Panc1 (cell line): ENCODE measurements around the genes JAG2 and CRIP2.

- RRBS, 2 experiments, result no CpG with 5 or more reads among the region's 10 CpGs
Observed at GRCh38 chr14:105098324-105098775, 33.1 kb upstream of the GPR132 start.

DNA sequence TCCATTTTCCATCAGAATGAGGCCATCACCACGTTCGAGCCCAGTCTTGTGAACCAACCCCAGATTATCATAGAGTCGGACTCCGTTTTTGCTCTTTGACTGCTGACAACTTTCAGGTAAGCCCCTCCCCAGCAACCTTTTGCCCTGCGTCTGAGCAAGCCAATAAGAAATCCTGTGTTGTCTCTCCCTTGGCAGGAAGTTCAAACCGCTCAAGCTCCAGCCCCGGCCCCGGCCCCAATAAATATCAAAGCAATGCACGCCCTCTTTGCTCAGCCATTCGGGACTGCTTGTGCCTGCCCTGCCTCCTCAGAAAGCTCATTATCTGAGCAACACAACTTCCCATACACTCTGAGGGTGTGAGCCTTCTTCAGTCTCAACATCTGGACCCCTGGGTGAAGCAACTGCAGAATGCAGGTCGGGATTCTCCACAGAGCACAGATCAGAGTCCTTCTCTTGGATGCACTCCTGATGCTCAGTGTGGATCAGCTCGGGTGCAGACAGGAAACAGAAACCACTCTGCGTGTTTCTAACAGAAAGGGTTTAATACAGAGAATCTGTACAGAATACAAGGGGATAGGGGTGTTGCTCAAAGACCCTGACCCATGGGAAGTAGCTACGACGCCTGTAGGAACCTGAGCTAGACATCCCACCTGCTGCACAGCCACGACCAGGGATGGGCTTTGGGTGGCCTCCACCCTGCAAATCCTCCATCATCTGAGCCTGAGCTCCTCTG, 44.1 kb downstream of the JAG2 start:
- RRBS, 2 experiments, result no CpG with 5 or more reads among the region's 16 CpGs

DNA sequence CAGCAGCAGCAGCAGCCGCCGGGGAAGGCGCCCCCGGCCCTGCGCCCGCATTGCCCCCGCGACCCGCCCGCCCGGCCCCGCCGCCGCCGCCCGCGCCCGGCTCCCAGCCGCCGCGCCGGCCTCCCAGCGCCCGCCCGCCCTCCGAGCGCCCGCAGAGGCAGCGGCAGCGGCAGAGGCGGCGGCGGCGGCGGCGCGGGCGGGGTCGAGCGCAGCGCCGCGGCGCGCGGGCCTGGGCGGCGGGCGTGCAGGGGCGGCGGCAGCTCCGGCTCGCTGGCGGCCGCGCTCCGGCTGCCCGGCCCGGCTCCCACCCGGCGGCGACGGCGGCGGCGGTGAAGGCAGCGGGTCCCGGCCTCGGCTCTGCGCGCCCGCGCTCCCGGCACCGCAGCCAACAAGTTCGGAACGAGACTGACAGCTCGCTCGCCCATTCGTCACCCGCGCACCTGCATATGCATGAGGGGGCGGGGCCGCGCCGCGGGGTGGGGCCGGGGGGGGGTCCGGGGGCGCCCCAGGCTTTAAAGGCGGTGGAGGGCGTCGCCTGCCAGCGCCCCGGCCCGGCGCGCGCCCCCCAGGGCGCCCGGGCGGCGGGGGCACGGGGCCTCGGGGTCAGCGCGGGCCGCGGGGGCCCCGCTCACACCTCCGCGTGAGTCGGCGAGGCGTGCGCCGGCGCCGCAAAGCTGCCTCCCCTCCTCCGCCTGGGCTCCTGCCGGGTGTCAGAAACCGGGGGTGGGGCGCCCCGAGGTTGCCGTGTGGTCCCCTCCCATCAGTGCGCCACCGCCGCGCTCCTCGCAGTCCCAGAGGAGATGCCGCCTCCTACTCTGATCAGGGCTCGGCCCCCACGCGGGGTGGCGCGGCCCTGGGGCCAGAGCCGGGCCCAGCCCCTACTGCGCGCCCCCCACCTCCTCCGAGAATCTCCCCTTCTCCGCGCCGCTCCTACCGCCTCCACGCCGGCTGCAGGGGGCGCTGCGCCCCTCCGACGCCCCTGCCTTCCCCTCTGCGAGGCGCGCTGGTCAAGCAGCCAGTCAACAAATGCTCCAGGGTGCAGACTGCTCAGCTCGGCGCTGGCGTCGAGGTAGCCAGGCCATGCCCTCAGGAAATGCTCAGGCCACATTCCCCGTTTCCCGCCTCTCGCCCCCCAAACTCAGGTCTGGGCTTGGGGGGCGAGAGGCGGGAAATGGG, at the start of gene JAG2:
TSS of gene JAG2 (minus strand) at position 407 of the 1,176 bp plus-strand sequence.
- RRBS, 2 experiments, result 2 to 6% methylated on average over 52 to 62 of the region's 162 CpGs

DNA sequence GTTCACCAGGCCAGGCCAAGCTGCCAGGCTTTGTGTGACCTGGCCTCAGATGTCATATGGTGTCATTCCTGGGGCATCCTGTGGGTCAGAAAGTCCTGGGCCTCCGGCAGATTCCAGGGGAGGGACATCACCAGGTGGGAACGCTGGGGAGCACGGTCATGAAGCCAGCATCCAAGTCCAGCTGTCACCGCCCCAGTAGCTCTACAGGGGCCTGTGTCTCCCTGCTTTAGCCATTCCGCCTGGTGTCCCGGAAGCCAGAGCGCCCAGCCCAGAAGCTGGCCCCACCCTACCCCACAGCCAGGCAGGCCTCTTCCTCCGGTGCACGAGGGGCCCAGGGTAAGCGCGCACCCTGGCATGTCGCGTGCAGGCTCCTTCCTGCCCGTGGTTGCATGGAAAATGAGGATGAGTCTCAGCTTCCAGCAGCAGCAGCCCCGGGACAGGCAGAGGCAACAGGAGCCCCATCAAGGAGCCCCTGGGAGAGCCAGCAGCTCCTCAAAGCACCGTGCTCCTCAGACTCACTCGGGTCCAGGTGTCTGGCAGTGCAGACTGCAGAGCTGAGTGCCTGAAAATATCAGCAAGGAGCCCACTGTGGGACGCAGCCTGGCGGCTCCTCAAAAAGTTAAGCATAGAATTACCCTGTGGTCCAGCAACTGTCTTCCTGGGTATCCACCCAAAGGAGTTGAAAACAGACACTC, 1.6 kb upstream of the NUDT14 start:
- RRBS, 2 experiments, result 76 to 83% methylated on average over 3 to 7 of the region's 19 CpGs

- RRBS, 2 experiments, result under 1 to 15% methylated on average over 4 of the region's 12 CpGs
Observed at GRCh38 chr14:105202575-105203160, 21.6 kb upstream of the NUDT14 start.

- RRBS, 2 experiments, result no CpG with 5 or more reads among the region's 43 CpGs
Observed at GRCh38 chr14:105249555-105250281, 1.4 kb downstream of the BTBD6 start.

DNA sequence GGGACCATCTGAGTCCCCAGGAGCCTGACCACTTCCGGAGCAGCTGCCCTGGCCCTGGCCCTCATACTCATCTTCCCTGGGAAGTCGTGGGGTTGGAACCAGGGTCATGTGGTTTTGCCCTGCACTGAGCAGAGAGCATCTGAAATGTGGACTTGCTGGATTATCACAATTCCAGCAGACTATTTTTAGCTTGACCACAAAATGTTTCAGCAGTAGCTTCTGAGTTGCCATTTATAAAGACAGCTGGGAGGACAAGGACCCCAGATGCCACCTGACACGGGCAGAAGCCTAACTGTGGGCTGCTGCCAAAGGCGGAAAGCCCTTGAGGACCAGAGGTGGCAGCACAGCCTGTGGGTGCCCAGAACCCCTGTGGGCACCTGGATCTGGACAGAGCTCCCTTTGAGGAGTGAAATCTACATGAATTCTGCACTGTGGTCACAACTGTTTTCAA, 6.8 kb downstream of the BTBD6 start:
- RRBS, 2 experiments, result no CpG with 5 or more reads among the region's 4 CpGs

DNA sequence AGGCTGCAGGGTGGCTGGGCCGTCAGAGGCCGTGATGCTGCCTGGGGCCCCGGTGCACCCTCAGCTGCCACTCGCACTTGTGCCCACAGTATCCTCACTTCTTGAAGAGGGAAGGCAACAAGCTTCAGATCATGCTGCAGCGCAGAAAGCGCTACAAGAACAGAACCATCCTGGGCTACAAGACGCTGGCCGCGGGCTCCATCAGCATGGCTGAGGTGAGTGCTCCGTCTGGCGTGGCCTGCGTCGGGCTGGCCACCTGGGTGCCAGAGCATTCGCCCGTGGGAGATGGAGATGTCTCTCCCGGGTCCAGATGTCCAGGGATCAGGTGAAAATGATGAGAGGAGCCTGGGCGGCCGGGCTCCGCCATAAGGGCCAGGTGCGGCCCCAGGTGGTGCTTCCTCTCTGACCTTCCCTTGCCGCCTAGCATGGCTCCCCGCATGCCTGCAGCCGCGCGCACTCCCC, 40.4 kb downstream of the PACS2 start:
- RRBS, 2 experiments, result no CpG with 5 or more reads among the region's 25 CpGs

DNA sequence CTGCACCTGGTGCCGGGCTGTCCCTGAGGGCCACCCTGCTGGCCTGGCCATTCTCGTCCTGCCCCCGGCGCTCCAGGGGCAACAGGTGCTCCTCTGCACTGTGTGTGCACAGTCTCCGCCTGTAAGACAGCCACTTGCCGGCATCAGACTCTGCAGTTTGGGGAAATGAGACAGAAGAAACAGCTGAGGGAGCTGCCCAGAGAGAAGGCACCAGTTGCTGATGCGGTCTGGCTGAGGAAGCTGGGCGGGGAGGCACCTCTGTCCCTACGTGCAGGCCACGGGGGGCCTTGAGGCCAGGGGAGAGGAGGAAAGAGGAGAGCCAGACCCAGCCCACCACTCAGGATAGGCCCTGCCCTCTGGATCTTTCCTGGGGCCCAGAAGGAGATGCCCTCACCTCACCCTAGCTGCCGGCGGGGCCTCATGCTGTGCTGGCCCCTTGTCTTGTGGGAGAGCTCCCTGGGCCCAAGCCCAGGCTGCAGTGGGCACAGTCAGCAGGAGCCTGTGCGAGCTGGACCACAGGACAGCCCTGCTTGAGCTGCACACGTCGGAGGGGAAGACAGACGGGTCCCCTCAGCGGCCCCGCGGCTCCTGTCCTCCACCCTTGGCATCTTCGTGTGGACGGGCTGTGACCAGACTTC, 9.6 kb upstream of the TEX22 start:
- RRBS, 2 experiments, result 87% methylated on average over 6 of the region's 21 CpGs

- RRBS, 2 experiments, result 71 to 79% methylated on average over 5 to 6 of the region's 12 CpGs
Observed at GRCh38 chr14:105448797-105448996, 25.9 kb upstream of the CRIP2 start.

GRCh38 chr14:105469550-105470739, 4.7 kb upstream of the CRIP2 start:
- RRBS, 2 experiments, result 69 to 89% methylated on average over 19 to 23 of the region's 70 CpGs

DNA sequence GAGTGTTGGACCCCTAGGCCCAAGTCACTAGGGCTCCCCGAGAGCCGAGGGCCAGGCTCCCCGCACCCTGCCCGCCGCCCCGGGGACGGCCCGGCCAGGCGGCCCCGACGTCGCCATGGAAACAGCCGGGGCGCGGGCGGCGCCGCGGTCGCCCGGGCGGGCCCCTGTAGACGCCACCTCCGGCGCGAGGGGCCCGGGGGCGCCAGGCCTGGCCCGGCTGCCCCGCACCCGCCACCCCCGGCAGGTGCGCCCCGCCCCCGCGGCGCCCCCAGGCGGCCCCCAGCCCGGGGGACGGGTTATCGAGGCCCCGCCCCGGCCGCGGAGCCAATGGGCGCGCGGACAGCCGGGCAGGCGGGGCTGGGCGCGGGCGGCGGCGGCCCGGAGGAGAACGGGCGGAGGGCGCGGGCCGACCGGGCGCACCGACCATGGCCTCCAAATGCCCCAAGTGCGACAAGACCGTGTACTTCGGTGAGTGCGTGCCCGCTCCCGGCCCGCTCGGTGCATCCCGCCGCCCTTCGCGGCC, at the start of gene CRIP2:
TSS of gene CRIP2 (plus strand) at position 384 of the 523 bp plus-strand sequence.
- RRBS, 2 experiments, result 1 to 5% methylated on average over 34 of the region's 76 CpGs

DNA sequence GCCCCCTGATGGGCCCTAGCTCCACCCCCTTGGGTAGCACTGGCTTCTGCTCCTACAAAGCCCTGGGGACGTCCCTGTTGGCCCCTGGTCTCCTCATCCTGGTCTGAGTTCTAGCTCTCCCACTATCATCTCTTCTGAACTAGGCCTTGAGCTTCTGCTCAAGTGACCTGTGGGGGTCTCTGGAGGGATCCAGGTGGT, 713 bp downstream of the TEDC1 start:
- RRBS, 2 experiments, result no CpG with 5 or more reads among the region's 1 CpG

GRCh38 chr14:105581930-105582797, 55.8 kb downstream of the TMEM121 start:
- RRBS, 2 experiments, result no CpG with 5 or more reads among the region's 12 CpGs

DNA sequence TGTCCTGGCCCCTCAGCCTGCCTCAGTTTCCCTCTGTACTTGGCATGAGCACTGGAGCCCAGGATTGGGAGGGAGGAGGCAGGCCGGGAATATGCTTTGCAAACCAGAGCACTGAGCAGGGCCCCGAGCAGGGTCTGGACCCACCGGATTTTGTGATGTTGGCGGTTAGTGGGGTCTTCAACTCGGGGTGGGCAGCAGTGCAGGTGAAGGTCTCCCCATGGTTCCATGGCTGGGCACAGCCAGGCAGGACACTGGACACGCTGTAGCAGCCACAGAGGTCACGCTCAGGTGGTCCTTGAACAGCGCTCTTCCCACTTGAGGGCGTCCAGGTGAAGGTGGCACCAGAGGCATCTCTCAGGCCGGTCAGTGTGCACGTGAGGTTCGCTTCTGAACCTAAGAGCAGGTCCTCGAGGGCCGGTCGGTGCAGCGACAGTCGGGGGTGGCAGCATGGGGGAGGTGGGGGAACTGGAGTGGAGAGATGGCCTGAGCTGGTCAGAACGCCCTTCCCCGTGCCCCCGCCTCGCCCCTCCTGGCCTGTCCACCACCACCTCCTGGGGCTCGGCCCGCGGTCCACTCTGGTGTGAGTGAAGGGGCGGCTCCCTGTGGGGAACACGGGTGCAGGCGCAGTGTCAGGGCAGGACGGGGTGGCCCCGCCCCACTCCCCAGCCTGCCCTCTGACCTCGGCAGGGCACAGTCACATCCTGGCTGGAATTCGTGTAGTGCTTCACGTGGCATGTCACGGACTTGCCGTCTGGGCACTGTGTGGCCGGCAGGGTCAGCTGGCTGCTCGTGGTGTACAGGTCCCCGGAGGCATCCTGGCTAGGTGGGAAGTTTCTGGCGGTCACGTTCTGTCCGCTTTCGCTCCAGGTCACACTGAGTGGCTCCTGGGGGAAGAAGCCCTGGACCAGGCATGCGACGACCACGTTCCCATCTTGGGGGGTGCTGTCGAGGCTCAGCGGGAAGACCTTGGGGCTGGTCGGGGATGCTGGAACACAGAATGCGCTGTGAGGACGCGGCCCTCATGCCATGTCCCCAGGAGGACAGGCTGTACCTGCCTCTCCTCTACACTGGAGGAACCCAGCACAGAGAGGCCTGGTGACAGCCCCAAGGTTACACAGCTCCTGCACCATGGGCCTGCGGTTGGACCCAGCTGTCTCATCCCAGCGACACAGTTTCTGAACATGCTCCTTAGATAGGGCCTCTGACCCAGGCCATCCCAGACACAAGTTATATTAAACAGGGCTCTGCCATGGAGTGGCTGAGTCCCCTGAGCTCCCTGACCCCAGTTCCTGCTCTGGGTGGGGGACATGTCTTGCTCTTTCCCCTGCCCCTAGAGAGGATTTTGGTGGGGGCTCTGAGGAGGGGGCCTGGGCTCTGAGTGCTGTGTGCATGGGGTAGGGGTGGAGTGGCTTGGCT, 61.5 kb downstream of the TMEM121 start:
- RRBS, 2 experiments, result 51 to 79% methylated on average over 1 of the region's 52 CpGs

- RRBS, 2 experiments, result no CpG with 5 or more reads among the region's 15 CpGs
Observed at GRCh38 chr14:105706251-105706997, 180.0 kb downstream of the TMEM121 start.

- RRBS, 2 experiments, result no CpG with 5 or more reads among the region's 21 CpGs
Observed at GRCh38 chr14:105742627-105743148, 216.3 kb downstream of the TMEM121 start.

GRCh38 chr14:105856461-105857647, 330.5 kb downstream of the TMEM121 start:
- RRBS, 2 experiments, result no CpG with 5 or more reads among the region's 5 CpGs

- RRBS, 2 experiments, result no CpG with 5 or more reads among the region's 11 CpGs
Observed at GRCh38 chr14:105898493-105899149, 372.2 kb downstream of the TMEM121 start.

DNA sequence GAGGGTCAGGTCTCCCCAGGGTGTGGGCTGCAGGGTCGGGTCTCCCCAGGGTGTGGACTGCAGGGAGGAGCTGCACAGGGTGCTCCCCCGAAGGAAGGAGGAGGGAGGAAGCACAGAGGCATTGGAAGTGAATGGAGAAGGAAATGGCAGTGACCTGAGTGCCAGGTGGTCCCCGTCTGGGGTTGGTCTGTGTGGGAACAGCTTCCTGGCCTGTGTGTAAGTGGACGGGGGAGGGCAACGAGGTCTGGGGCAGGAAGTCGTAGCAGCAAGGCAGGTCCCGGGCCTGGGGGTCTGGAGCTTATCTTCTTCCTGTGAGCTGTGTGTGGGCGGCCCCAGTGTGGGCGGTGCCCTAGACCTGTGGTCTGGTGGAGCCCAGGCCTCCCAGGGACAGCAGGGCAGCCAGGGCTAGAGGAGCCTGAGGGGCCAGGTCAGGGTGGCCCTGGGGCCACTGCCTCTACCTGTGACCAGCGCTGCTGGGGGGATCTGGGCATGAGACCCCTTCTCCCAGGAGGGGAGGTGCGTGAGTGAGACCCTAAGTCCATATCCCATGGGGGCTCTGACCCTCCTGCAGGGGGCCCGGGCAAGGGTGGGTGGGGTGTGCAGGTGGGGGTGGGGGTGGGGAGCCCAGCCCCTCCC, 382.2 kb downstream of the TMEM121 start:
- RRBS, 2 experiments, result no CpG with 5 or more reads among the region's 12 CpGs